ENCODE measurements around a stretch of chr15.

GRCh38 chr15:70141418-70141971 is 43.8 kb upstream of the TLE3 start:
- RRBS, result no CpG with 5 or more reads among the region's 6 CpGs

DNA sequence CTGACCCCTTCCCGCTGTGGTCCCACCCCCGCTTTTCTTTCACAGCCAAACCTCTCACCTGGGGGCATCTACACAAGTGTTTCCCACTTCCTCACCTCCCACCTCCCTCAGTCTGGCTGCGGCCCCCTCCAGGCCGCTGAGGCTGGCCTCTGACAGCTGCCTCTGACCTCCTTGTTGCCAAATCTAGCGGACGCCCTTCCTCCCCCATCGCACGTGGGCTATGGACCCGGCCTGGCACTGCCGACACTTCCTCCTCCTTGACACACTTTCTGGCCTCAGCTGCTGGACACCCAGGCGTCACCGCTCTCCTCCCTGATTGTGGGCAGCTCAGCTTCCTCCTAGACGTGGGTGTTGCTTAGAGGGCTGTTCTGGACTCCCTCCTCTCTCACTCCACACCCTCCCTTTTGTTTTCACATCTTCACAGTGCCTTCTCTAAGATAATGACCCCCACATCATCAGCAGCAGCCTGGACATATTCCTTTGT is 169.0 kb upstream of the TLE3 start:
- RRBS, result no CpG with 5 or more reads among the region's 13 CpGs

DNA sequence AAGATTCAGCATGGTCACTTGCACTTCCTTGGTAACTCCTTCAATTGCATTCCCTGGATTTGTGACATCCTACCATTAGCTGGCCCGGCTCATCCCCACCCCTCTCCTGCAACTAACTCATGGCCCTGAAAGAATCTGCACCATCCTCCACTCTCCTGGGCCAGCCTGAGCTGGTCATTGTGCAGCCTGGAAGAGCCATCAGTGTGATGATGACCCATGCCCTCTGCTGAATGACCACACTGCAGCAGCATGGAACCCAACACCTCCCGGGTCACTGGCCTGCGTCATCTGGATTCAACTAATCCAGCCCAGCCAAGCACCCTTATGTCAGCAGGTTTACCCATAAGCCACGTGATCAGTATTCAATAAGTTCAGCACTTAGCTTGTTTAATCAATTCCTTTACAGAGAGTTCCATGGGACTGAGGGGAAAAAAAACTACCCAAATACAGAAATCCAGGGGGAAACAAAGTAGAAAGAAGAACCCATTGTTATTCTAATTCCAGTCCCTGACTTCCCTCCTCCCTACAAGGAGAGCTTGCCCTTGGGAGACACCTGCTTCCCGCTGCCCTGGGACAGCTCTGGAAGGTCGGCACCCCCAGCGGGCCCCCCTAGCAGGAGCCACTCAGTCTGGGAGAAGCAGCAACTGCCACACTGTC is 309.0 kb upstream of the TLE3 start:
- RRBS, result no CpG with 5 or more reads among the region's 7 CpGs

GRCh38 chr15:70505419-70506196 is 257.8 kb downstream of the UACA start:
- RRBS, result no CpG with 5 or more reads among the region's 4 CpGs

DNA sequence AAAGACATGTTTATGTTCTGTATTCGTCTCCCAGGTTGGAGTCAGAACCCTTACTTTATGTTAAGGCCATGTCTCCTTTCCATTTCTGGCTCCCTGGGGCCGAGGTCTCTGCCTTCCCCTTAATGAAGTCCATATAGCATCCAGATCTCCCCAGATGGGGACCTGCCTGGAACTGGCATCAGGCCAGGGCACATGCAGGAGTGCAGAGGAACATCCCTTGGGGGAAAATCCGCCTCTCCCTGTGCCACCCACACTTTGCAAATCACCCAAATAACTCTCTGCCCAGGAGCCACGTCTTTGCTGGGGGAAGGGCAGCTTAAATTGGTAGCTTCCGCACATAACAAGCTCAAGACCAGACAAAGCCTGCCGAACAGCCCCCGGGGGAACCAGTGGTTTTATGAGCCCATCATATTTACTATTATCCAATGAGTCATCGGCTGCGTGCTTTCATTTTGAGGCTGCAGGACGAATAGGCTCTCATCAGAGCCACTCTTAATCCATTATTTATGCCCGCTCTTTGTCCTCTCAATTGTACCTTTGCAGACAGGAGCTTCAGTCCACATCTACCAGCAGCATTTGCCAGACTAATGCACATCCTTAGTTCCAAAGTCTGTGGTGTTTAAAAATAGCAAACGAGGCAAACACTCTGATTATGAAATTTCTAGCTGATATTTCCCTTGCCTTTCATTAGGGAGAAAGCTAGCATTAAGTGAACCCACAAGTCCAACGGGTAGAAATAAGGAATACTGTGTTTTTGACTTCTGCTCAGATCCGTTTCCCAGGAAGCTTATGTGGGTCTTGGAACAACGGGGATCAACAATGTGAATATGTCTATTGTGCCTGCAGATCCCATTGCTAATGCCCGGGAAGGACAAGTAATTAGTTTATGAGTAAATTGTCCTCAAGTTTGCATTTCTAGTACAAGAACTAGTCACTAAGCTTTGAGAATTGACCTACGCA is 236.7 kb downstream of the UACA start:
- RRBS, result no CpG with 5 or more reads among the region's 17 CpGs

GRCh38 chr15:70559221-70559618 is 204.1 kb downstream of the UACA start:
- RRBS, result no CpG with 5 or more reads among the region's 9 CpGs

- RRBS, result no CpG with 5 or more reads among the region's 8 CpGs
Observed at GRCh38 chr15:70586519-70586815, 176.9 kb downstream of the UACA start.

GRCh38 chr15:70698493-70699388 is 64.6 kb downstream of the UACA start:
- RRBS, result no CpG with 5 or more reads among the region's 3 CpGs

- RRBS, result no CpG with 5 or more reads among the region's 2 CpGs
Observed at GRCh38 chr15:70714049-70714473, 49.3 kb downstream of the UACA start.

GRCh38 chr15:70763634-70764043 is 281 bp upstream of the UACA start:
- RRBS, result 4% methylated on average over 11 of the region's 21 CpGs

- RRBS, result no CpG with 5 or more reads among the region's 2 CpGs
Observed at GRCh38 chr15:70794885-70795127, 31.4 kb upstream of the UACA start.

- RRBS, result no CpG with 5 or more reads among the region's 4 CpGs
Observed at GRCh38 chr15:70826490-70827161, 27.3 kb downstream of the LARP6 start.

- RRBS, result no CpG with 5 or more reads among the region's 6 CpGs
Observed at GRCh38 chr15:71515600-71516199, 294.7 kb upstream of the NR2E3 start.

GRCh38 chr15:71654706-71655396 is 155.5 kb upstream of the NR2E3 start:
- RRBS, result no CpG with 5 or more reads among the region's 7 CpGs

DNA sequence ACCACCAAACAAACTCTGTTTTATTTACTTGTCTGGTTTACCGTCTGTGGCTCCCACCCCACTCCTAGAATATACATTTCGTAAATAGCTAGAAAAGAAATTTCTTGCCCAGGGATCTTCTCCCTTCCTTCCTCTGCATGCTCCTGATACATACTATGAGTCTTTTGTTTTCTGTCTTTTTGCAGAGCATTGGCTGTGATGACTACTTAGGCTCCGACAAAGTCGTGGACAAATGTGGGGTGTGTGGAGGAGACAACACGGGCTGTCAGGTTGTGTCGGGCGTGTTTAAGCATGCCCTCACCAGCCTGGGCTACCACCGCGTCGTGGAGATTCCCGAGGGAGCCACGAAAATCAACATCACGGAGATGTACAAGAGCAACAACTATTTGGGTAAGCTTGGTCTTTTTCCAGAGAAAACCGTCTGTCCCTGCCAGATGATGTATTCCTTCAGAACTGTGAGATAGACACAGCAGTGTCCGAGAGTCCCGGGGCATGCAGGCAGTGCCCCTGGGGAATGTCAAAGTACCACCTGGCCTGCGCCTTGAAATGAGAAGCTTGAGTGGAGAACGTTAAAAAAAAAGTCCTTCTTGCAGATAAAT is 149.9 kb upstream of the NR2E3 start:
- RRBS, result no CpG with 5 or more reads among the region's 18 CpGs

DNA sequence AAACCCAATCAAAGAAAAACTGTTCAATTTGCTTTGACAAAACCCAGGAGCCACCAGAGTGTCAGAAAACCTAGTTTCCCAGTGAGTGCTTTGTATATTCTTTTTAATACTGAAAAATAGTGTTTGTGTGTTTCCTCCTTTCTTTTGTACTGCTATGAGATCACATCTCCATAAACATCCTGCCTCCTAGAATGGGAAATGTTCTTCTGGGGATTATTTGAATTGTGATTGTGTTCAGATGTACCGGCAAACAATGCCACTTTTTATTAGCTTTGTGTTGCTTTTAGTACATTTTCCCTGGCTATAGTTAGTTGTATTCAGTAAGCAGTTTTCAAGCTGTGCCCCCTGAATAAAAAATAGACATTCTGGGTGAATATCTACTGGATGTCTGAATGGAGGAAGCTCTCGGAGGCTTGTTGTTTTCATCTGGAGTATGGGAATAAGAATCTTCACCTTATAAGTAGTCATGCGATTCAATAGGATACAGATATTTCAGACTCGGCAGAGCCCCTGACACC is 148.0 kb upstream of the NR2E3 start:
- RRBS, result no CpG with 5 or more reads among the region's 4 CpGs

GRCh38 chr15:71691404-71691675 is 119.0 kb upstream of the NR2E3 start:
- RRBS, result no CpG with 5 or more reads among the region's 4 CpGs

GRCh38 chr15:71732503-71732756 is 77.9 kb upstream of the NR2E3 start:
- RRBS, result no CpG with 5 or more reads among the region's 1 CpG

- RRBS, result no CpG with 5 or more reads among the region's 19 CpGs
Observed at GRCh38 chr15:71746628-71747127, 63.7 kb upstream of the NR2E3 start.

- RRBS, result no CpG with 5 or more reads among the region's 5 CpGs
Observed at GRCh38 chr15:71780733-71781287, 29.5 kb upstream of the NR2E3 start.

All from UCH-1 (cell line).